Epidermal melanocyte (primary cell): ENCODE measurements around a stretch of chr21.

- RRBS: 56% methylated on average over 3 of the region's 26 CpGs
Observed at GRCh38 chr21:42278946-42279669, 36.1 kb downstream of the TFF3 start.

GRCh38 chr21:42295929-42296823 lies 19.0 kb downstream of the TFF3 start:
- RRBS: no CpG with 5 or more reads among the region's 32 CpGs

- RRBS: no CpG with 5 or more reads among the region's 13 CpGs
Observed at GRCh38 chr21:42350190-42350791, 503 bp downstream of the TFF2 start.

GRCh38 chr21:42464101-42464689 lies 31.8 kb downstream of the RSPH1 start:
- RRBS: no CpG with 5 or more reads among the region's 16 CpGs

- RRBS: no CpG with 5 or more reads among the region's 12 CpGs
Observed at GRCh38 chr21:42509117-42509778, 4.4 kb upstream of the SLC37A1 start.

DNA sequence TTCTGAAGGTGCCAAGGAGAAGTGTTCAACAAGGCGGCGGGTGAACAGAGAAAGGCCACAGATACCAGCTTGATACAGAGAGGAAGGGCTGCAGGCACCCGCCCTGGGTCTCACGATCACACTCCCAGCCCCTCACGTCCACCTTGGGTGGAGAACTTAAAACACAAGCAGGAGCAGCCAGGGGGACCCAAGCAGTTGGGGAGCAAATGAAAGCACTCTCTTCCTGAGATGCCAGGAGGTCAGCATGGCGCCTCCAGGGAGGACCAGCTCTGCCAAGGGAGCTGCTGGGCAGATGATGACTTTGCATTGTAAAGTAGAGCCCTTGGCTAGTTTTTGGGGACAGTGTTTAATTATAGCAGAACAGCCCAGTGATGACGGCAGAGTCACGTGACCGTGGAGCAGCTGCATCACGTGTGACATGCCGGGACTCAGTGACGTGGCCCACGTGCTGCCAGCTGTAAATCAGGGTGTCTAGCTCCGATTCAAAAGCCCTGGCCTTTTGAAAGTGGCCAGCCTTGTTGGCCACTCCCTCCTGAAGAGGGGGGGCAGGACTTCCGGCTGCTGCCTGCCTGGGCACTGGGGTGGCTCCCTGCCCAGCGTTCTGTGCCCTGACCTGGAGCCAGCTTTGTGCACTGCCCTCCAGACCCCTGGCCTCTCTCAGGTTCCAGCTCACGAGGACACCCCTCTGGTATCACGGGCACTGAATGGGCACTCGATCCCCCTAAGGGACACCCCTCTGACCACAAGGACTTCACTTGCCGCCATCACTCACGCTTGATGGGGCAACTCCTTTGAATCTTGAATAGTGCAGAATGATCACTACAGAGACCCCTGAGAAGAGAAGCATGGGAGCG lies 19.1 kb downstream of the SLC37A1 start:
- RRBS: no CpG with 5 or more reads among the region's 22 CpGs

DNA sequence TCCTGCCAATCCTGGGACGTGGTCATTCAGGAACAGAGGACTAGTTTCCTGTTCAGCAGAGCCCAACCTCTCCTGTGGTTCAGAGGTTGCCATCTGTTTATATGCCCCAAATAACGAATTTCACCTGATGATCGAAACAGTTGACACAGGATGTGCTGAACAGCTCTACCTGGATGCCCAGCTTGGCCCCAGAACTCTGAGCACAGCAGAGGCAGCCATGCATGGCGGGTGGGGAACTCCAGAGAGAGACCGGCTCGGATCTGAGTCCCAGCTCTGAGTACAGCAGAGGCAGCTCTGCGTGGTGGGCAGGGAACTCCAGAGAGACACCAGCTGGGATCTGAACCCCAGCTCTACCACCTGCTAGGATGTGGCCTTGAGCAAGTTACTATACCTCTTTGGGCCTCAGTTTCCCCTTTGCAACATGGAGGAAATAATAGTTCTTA lies 22.2 kb downstream of the SLC37A1 start:
- RRBS: no CpG with 5 or more reads among the region's 7 CpGs

DNA sequence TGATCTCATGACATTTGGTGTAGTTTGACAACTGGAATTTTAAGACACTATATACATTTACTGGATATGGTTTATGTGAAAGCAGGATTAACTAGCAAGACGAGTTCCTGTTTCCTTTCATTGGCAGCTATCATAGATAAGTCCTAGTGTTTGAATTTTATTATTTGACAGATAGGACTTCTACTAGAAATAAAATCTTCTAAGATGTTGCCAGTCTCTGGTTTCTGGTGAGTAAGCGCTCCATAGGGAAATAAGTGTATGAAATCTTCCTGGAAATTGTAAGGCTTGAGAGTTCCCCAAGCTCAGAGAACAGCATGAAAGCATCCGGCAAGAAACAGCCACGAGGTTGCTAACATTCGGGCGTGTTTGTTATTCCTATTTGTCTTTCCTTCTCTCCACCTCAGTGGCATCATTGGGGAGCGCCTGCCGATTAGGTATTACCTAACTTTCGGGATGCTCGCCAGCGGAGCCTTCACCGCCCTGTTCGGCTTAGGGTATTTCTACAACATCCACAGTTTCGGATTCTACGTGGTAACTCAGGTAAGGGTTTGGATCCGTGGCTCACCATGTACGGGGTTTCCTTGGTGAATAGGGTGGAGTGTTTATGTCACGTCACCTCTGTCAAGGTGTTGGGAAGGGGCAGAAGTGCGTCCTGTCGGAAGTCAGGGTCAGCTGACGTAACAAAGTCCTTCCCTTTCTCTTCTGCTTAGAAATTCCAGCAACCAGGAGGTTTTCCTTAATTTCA lies 25.6 kb downstream of the SLC37A1 start:
- RRBS: no CpG with 5 or more reads among the region's 21 CpGs

- RRBS: no CpG with 5 or more reads among the region's 23 CpGs
Observed at GRCh38 chr21:42616366-42616913, 37.0 kb upstream of the PDE9A start.

DNA sequence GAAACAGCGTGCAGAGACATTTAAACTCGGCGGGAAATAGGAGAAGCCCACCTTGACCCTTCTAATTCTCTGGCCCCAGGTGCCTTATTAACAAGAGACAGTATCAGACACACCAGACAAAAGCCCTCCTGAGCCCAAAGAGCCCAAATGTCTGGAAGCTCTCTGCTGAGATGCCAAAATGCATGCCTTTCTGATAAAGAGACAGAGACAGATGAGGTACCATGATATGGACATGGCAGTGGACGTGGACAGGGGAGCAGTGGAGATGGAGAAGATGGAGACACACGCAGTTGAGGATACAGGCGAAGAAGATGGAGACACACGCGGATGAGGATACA lies 36.2 kb downstream of the PDE9A start:
- RRBS: no CpG with 5 or more reads among the region's 8 CpGs

- RRBS: no CpG with 5 or more reads among the region's 11 CpGs
Observed at GRCh38 chr21:42768946-42769570, 110.3 kb downstream of the WDR4 start.

- RRBS: no CpG with 5 or more reads among the region's 5 CpGs
Observed at GRCh38 chr21:42812321-42812989, 66.9 kb downstream of the WDR4 start.

GRCh38 chr21:42863153-42863763 lies 16.1 kb downstream of the WDR4 start:
- RRBS: no CpG with 5 or more reads among the region's 23 CpGs

- RRBS: no CpG with 5 or more reads among the region's 8 CpGs
Observed at GRCh38 chr21:42892312-42892634, 836 bp upstream of the NDUFV3 start.

- RRBS: no CpG with 5 or more reads among the region's 15 CpGs
Observed at GRCh38 chr21:42955688-42956127, 18.7 kb upstream of the PKNOX1 start.

- RRBS: 5% methylated on average over 25 of the region's 48 CpGs
Observed at GRCh38 chr21:42975264-42975976, 1.1 kb downstream of the PKNOX1 start.

- RRBS: no CpG with 5 or more reads among the region's 11 CpGs
Observed at GRCh38 chr21:42980991-42981689, 6.8 kb downstream of the PKNOX1 start.

DNA sequence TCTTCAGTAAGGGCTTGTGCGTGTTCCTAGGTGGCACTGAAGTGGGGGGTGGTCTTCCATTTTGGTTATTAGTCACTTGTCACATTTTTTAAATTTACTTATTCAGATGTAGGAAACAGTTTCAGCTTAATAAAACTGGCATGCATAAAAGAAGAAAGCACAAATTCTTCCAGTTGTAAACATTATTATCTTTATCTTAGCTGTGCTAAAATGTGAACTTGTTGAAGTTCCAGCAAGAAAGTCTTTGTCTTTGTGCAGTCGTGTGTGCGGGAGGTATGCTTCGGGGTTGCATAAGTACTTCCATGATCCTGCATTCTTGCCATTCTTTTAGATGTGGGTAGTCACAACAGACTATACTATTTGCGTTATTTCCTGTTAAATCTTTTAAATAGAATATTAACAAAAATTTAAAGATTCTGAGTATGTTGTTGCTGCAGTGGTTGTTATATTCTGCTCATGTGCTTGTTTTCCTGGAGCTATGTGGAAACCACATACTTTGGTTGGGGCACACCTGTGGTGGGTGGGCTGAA lies 50.0 kb downstream of the CBS start:
- RRBS: no CpG with 5 or more reads among the region's 5 CpGs

- RRBS: 11% methylated on average over 12 of the region's 21 CpGs
Observed at GRCh38 chr21:43173409-43173757, 4.6 kb downstream of the CRYAA start.

GRCh38 chr21:43318899-43319298 lies 108.0 kb downstream of the SIK1 start:
- RRBS: no CpG with 5 or more reads among the region's 14 CpGs